Sciatic nerve (tissue), 1 donor: Measurements from ENCODE around the genes CNTNAP3B and SPATA31A7.

GRCh38 chr9:37861355-37862094, 42.4 kb downstream of the SLC25A51 start:
- PRO-cap = no peak

- PRO-cap = no peak
Measured at GRCh38 chr9:37911123-37911737, 7.3 kb upstream of the SLC25A51 start.

DNA sequence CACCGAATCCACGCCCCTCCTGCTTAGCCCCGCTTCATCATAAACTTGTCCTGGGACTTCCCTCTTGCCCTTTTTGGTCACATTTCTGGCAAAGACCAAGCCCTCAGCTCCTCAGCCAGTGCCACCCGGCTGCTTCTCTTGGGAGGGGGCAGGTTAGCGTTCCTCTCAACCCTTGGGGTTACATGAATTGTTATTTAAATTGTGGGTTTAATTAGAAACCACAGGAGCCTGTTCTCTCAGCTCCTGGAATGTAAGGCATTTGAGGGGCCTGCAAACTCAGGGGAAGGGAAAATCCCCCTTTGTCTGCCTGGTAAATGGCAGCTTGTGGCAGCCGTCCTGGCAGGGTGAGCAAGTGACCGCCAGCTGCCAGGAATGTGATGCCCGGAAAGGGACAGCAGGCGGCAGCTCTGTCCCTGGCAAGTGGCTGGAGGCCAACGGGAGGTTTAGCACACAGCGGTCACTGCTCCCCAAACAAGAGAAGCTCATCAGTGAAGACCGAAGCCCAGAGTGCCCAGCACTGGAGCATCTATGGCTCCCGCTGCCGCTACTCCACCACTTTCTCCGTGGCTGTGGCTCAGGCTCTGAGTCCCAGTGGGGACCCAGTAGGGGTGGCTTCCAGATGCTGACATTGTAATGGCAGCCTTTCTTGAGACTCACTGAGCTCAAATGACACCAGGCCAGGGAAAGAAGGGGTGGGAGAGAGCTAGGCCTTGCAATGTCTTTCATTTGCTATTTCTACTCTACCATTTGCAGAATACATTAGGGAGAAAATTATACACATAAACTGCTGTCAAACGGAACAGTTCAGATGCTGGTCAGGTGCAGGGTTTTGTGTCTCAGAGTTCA, 51.7 kb downstream of the SHB start:
- PRO-cap = unidirectional peak, plus-strand start at position 419 of the sequence

DNA sequence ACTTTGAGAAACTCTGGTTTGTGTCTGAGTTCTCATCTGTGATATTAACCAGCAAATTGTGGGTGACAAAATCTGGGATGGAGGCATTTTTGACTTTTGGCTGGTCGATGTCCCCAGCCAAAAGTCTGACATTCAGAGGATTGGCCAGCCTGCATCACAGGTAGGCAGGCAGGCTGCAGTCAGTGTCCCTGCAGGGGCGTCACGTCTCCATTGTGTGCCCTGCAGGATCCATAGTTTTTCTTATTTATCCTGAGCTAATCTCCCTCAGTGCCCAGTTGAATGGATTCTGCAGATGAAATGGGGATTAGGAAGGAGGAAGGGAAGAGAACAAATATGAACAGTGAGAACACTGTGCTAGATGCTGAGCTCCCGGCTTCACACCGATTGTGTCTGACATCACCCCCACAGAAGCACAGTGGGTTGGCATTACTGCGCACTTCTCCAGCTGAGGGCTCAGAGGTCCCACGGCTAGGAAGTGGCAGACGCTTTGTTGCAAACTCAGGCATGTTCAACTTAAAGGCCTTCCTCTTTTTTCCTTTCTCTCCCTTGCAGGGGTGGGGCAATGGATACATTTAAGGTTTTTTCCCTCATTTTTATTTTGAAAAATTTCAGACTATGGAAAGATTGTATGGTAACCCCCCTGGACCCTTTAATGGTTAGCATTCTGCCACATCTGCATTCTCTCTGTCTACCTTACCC, 15.4 kb upstream of the SHB start:
- PRO-cap = no peak

DNA sequence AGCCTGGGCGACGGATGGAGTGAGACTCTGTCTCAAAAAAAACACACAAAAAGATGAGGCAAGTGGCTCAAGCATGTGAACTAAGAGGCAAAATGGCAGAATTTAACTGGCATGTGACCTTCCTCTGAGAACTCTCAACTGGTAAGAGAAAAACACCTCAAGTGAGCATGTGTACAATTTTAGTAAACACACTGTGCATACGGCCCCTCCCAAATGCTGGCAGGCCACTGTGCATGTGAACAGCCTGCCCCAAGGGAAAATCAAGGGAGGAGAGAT, 126.5 kb upstream of the SHB start:
- PRO-cap = no peak

GRCh38 chr9:38621839-38622916, 1.8 kb upstream of the ANKRD18A start:
- PRO-cap = no peak

DNA sequence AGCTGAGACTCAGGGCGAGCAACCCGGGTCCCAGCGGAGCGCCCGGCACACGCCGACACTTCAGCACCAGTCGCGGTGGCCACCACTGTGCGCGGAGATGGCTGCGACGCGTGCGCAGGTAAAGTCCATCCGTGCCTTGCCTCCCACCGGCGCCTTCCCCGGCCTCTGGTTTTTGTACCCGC, 518.5 kb downstream of the SPATA31A1 start:
- PRO-cap = no peak

GRCh38 chr9:40105602-40106957, 750.6 kb downstream of the SPATA31A1 start:
- PRO-cap = unidirectional peak, plus-strand start at chr9:40106701; unidirectional peak, plus-strand start at chr9:40106766

GRCh38 chr9:40601000-40601868, 527.2 kb downstream of the FOXD4L6 start:
- PRO-cap = no peak

- PRO-cap = no peak
Measured at GRCh38 chr9:40993163-40993613, 135.3 kb downstream of the FOXD4L6 start.

DNA sequence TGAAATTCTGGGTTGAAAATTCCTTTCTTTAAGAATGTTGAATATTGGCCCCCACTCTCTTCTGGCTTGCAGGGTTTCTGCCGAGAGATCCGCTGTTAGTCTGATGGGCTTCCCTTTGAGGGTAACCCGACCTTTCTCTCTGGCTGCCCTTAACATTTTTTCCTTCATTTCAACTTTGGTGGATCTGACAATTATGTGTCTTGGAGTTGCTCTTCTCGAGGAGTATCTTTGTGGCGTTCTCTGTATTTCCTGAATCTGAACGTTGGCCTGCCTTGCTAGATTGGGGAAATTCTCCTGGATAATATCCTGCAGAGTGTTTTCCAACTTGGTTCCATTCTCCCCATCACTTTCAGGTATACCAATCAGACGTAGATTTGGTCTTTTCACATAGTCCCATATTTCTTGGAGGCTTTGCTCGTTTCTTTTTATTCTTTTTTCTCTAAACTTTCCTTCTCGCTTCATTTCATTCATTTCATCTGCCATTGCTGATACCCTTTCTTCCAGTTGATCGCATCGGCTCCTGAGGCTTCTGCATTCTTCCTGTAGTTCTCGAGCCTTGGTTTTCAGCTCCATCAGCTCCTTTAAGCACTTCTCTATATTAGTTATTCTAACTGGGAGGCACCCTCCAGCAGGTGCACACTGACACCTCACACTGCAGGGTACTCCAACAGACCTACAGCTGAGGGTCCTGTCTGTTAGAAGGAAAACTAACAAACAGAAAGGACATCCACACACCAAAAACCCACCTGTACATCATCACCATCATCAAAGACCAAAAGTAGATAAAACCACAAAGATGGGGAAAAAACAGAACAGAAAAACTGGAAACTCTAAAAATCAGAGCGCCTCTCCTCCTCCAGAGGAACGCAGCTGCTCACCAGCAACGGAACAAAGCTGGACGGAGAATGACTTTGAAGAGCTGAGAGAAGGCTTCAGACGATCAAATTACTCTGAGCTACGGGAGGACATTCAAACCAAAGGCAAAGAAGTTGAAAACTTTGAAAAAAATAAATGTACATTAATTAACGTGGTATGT, 121.6 kb downstream of the FOXD4L6 start:
- PRO-cap = no peak

GRCh38 chr9:41651007-41651244, 461.8 kb upstream of the ZNG1F start:
- PRO-cap = no peak

DNA sequence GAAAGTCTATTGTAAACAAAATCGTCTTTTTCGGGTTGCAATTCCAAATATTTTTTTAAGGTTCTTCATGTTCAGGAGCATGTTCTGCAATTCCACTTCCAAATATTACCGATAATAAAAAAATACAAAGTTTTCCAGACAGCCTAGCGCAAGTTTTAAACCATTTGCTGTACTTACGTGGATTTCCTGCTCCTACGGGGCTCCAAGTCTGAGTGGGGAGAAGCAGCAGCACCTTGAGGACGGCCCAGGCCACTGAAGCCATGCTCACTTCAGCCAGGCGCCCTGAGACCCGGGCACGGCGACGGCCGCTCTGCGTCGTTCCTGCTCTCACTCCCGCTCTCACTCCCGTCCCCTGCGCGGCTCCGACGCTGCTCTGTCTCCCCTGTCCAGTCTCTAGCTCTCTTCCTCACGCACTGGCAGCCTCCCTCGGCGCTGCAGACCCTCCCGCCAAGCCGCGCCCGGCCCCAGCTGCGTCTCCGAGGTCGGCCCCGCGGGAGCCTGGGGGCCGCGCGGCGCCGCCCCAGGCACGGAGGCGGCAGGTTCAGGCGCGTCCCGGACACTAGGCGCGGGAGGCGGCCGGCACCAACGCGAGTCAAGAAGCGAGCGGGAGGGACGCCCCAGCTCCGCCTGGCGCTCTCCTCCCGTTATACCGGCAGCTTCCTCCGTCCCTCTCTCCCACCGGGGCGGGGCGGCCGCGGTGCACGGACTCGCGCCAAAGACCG, at the start of gene CNTNAP3B:
CNTNAP3B (minus strand) TSS at position 594 of the 722 bp plus-strand sequence.
- PRO-cap = no peak

DNA sequence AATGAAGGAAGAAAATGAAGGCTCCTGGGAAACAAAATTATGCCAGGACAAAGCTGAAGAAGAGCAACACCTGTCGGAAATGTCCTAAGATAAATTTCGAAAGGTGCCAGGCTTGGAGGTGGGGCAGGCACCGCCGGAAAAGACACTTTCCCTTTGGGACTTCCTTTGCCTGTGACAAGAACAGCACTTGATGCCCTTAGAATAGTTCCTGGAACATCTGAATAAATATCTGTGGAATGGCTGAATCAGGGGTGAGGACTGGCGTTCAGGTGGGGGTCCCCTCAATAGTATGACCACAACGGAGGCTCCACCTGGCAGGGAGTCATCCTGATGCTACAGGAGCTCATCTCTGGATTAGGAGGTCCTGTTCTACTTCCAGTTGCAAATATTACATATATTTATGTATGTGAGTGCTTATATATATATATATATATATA, 608.6 kb downstream of the SPATA31A6 start:
- PRO-cap = no peak

- PRO-cap = no peak
Measured at GRCh38 chr9:61189652-61190188, at the start of gene SPATA31A7. Gene SPATA31A7, plus strand, starts transcription at chr9:61190036.

- PRO-cap = no peak
Measured at GRCh38 chr9:62670355-62670558, 1480.4 kb downstream of the SPATA31A7 start.

GRCh38 chr9:62801608-62802362, 1611.9 kb downstream of the SPATA31A7 start:
- PRO-cap = bidirectional peak, plus-strand start at chr9:62802041, minus-strand start at chr9:62802002

DNA sequence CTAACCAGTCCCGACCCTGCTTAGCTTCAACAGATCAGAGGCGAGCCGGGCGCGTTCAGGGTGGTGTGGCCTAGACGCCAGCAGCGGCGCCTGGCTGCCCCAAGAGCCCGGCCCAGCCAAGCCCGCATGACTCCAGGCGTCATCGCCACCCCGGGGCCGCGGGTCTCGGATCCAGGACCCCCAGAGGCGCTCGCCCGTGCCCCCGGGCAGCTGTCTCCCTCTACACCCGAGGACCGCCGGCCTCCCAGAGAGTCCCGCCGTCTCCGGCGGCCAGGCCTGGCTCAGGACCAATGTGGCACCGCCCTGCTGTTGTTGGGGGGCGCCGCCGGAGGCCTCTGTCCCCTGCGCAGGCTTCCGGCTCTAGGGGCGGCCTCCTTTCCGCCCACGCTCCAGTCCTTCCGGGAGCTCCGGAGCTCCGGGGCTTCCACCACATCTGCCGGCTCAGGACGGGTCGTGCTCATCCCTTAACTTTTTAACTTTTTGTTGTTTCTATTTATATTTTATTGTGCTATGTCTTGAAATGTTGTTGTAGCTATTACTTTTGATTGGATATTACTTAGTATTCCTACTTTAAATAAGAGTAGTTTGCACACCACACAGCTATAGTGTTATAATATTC, 1612.6 kb downstream of the SPATA31A7 start:
- PRO-cap = unidirectional peak, minus-strand start at position 265 of the sequence

DNA sequence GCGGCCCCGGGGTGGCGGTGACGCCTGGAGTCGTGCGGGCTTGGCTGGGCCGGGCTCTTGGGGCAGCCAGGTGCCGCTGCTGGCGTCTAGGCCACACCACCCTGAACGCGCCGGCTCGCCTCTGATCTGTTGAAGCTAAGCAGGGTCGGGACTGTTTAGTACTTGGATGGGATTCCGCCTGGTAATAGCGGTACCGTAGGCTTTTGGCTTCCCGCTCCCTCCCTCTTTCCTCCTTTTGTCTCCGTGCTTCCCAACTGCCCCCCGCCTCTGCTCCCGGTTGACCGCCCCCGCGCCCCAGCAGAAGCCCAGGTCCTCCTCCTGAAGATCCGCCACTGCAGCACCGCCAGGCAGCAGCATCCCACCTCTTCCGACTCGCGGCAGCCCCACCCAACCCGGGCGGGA, 1471.9 kb downstream of the FOXD4L5 start:
- PRO-cap = no peak

- PRO-cap = no peak
Measured at GRCh38 chr9:65386238-65386621, 101.2 kb upstream of the FOXD4L5 start.